Metastatic Breast Carcinoma in the Ovary (tissue), 3 donors: ENCODE results near the gene CBX3.

- PRO-cap, 3 experiments, result peak in 3 of 3 experiments; most common plus-strand start chr7:26201468 (in 3); most common minus-strand start chr7:26201385 (in 3)
Measured at GRCh38 chr7:26200857-26201845, at the start of gene CBX3. Gene CBX3 (plus strand): TSS chr7:26201745.

- PRO-cap, 3 experiments, result peak in 3 of 3 experiments; most common plus-strand start chr7:26202164 (in 1); most common minus-strand start chr7:26202373 (in 2)
Measured at GRCh38 chr7:26201846-26202633, 495 bp downstream of the CBX3 start.

DNA sequence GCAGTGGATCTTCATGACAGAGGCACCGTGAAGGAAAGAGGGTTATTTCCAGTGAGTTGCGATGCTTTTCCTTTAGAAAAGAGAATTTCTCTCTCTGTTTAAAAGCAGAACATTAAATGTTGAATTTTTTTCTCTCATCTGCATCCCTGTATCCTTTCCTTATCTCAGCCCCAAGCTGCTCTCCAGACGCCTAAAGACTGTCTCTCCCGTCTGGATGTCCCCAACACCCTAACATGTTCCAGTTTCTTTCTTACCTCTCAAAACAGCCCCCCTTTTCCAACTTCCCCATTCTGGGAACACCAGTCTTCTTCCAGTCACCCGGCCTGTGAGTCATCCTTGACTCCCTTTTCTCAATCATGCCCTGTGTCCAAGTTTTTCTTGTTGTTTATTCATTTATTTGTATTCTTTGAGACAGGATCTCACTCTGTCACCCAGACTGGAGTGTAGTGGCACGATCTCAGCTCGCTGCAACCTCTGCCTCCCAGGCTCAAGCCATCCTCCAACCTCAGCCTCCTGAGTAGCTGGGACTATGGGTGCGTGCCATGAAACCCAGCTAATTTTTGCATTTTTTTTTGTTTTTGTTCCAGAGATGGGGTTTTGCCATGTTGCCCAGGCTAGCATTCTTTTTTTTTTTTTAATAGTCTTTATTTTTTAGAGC, 15.5 kb downstream of the SNX10 start:
- PRO-cap, 3 experiments, result no peak in any of the 3 experiments

DNA sequence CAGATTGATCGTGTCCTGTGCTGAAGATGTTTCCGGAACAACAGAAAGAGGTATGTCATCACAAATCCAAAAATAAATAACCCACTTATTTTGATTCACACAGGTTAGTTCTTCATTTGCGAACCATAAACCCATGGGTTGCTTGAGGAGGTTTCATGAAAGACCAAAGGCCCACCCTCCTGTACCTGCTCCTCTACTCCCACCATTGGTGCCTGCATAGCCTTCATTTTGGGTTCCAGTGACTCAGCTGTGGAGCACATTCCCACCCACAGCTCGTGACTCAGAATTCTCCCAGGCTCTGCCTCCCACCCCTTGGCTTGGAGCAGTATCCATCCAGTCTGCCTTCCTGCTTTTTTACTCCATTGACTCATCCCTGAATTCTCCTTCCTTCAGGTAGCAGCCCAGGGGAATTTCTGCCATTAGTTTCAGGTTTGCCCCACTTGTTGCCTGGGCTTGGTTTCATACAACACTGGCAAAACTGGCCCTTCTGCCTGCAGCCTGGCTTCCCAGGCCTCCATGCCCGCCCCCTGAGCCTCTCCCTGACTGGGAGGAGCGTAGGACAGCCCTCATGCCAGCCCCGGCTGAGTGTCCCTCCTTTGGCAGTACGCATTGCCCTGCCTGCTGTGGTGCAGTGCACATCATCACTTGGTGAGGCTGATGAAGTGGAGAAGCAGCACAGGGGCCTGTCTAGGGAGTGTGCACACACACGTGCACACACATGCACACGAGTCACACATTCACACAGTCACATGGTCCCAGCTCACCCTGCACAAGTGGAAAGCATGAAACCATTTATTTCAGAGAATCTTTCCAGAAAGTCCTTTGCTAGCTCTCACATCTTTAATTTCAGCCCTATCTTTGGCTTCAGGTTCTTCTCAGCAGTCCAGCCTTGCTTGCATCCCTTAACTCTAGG, 55.0 kb downstream of the SNX10 start:
- PRO-cap, 3 experiments, result peak in 1 of 3 experiments; most common plus-strand start position 602 of the sequence (in 1); most common minus-strand start position 471 of the sequence (in 1)

DNA sequence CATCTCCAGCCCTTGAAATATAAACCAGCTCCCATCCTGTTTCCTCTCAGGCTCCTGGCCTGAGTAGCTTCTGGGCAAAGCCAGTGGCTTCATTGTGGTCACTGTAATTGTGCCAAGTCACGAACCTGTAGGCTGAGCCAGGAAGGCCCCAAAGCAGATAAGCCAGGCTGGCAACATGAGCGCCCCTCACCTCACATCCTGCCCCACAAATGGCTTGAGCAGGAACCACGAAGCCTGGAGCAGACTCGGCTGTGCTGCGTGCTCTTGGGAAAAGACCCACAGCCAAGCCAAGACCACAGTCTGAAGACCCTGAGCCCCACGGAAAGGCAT, 258.0 kb downstream of the SNX10 start:
- PRO-cap, 3 experiments, result no peak in any of the 3 experiments

GRCh38 chr7:27103302-27104275, 1.1 kb upstream of the HOXA2 start:
- PRO-cap, 3 experiments, result no peak in any of the 3 experiments

DNA sequence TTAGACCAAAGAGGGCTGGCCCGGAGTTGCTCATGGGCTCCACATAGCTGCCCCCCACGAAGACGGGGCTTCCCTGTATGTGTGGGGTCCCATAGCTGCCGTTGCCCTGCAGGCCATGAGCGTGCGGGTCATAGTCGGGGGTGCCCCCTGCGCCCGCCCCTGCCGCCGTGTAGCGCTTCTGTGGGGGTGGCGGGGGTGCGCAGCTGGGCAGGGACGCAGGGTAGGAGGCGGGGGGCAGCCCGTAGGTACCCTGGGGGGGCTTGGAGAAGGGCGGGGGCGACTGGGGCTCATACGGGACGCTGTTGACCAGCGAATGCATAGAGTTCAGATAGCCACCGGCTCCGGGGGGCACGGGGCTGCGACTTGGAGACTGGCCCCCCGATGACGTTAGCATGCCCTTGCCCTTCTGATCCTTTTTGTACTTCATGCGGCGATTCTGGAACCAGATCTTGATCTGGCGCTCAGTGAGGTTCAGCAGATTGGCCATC, 5.7 kb upstream of the HOXA2 start:
- PRO-cap, 3 experiments, result no peak in any of the 3 experiments

GRCh38 chr7:27121833-27122451, 8.6 kb downstream of the HOXA4 start:
- PRO-cap, 3 experiments, result no peak in any of the 3 experiments

- PRO-cap, 3 experiments, result no peak in any of the 3 experiments
Measured at GRCh38 chr7:27125371-27125678, 5.2 kb downstream of the HOXA4 start.

GRCh38 chr7:27127715-27128571, 2.6 kb downstream of the HOXA4 start:
- PRO-cap, 3 experiments, result no peak in any of the 3 experiments

GRCh38 chr7:27145622-27146184, 1.9 kb downstream of the HOXA6 start:
- PRO-cap, 3 experiments, result no peak in any of the 3 experiments

DNA sequence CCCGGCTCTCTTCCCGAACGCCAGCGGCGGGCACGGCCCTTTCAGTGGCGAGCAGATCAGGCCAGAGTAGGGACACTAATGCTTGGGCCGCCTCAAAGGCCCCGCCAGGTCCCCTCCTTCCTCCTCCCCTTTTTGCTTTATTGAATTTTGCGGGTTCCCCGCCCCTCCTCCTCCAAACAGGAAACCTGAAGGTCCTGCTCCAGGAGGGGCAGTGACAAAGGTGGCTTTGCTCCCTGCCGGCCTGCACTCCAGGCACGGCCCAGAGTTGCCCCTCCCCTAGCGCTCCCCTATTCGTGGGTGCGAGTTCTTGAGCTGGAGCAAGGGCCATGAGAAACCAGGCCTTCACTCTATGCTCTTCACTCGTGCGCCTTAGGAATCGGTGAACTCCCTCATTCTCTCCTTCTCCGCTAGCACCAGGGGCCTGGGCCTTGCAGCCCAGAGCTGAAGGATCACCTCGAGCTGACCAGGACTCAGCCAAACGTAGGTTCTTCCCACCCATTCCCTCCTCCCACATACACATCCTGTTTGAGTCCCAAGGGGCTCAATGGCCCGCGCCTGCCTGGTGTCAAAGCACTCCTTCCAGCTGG, 543 bp upstream of the HOXA6 start:
- PRO-cap, 3 experiments, result no peak in any of the 3 experiments

- PRO-cap, 3 experiments, result no peak in any of the 3 experiments
Measured at GRCh38 chr7:27148611-27149238, 1.2 kb upstream of the HOXA6 start.

DNA sequence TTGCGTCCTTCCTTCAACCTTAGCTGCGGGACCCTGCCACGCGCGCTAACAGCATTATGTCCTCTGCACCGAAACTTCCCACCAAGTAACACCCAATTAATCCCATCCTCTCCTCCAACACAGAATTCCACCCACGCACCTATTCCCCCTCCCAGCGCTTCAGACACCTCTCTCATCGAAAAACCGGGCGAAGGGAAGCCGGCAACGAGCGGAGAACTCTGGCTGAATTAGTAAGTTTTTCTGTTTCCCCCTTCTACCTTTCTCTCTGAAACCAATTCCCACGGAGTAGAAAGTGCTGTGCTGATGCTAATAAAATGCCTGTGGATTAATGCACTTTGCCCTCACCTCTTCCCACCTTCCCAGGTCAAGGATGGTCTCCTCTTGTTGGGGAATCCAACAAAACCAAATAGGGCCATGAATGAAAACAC, 917 bp downstream of the HOXA3 start:
- PRO-cap, 3 experiments, result no peak in any of the 3 experiments

- PRO-cap, 3 experiments, result no peak in any of the 3 experiments
Measured at GRCh38 chr7:27163323-27163600, 2.1 kb downstream of the HOXA9 start.

- PRO-cap, 3 experiments, result no peak in any of the 3 experiments
Measured at GRCh38 chr7:27176383-27176743, 2.2 kb upstream of the HOXA10 start.

DNA sequence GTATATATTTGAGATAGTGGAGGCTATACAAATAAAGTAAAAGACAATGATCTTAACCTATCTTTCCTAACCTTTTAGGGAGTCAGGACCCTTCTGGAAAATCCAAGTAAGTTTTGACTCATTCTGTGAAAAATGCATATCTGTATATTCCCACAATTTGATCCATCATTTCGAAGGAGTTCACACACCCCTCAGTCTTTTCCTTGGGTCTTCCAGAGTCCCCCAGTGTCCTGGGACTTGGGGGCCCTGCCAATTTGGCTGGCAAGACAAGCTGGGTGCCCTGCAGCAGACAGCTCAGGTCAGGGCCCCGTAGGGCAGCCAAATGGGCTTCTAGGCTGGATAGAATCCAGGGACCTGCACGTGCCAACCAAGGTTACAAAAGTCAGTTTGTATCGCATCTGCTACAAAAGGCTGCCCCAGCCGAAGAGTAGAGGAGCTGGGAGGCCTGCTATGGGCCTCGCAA, 2.7 kb upstream of the HOXA10 start:
- PRO-cap, 3 experiments, result no peak in any of the 3 experiments

DNA sequence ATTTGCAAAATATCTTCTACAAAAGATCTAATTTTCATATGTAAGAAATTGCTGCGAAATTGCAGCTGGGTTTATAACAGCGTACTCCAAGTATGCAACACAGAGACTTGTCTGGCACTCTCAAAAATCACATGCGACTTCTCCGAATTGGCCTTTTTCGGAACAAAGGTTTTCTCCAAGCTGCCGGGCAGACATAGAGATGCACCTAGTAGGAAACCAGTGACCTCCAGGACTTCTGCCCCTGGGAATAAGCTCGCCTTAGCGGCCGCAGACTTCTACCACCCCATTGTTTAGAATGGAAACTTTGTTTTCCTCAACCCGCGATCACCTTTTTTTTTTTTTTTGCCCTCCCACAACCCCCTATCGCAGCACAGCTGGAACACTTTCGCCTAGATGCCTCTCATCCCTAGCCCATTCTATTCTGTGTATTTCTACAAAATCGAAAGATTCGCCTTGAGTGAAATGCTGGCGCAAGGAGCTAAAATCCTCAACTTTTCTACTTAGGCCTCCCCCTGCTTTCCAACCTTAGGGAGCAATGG, 4.9 kb upstream of the HOXA10 start:
- PRO-cap, 3 experiments, result no peak in any of the 3 experiments

GRCh38 chr7:27188143-27189203, 3.4 kb upstream of the HOXA11 start:
- PRO-cap, 3 experiments, result no peak in any of the 3 experiments

GRCh38 chr7:27189204-27189776, 4.3 kb upstream of the HOXA11 start:
- PRO-cap, 3 experiments, result no peak in any of the 3 experiments